Skeletal muscle cell (primary cell): ENCODE measurements around a stretch of chr2.

DNA sequence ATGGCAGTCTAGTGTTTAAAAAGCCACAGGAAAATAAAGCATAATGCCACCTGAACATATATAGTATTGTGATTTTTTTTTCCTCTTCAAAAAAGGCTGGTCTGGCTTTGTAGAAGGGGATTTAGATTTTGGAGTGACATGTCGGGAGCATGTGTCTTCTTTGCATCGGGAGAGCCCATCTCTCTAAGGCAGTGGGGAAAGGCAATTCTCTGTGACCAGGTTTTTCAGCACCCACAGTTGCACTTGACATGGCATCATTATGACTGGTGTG lies 172.4 kb downstream of the AGAP1 start:
- RRBS, result no CpG with 5 or more reads among the region's 2 CpGs

- RRBS, result 2% methylated on average over 76 of the region's 195 CpGs
Measured at GRCh38 chr2:235669412-235670648, 176.0 kb downstream of the AGAP1 start.

DNA sequence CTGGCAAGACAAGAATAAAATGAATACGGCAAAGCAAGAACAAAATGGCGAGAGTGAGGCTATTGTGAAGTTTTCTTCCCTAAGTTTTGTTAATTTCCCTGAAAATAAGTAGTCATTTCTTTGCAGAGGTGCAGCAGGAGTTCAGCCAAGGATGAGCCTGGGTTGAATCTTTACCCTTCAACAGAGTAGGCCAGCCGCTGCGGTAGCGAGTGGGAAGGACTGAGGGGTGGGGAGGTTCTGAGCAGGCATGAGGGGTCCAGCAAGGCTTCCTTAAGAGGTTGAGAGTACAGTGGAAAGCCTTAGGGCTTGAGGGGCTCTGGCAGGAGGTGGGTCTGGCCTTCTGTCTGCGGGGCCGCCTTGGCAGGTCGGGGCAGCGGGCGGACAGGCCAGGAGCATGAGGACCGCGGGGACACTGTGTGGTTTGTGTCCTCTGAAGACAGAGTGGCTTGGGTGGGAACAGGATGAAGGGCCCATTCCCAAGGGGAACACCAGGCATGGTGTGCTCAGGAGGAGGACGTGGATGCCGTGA lies 250.2 kb downstream of the AGAP1 start:
- RRBS, result no CpG with 5 or more reads among the region's 14 CpGs

DNA sequence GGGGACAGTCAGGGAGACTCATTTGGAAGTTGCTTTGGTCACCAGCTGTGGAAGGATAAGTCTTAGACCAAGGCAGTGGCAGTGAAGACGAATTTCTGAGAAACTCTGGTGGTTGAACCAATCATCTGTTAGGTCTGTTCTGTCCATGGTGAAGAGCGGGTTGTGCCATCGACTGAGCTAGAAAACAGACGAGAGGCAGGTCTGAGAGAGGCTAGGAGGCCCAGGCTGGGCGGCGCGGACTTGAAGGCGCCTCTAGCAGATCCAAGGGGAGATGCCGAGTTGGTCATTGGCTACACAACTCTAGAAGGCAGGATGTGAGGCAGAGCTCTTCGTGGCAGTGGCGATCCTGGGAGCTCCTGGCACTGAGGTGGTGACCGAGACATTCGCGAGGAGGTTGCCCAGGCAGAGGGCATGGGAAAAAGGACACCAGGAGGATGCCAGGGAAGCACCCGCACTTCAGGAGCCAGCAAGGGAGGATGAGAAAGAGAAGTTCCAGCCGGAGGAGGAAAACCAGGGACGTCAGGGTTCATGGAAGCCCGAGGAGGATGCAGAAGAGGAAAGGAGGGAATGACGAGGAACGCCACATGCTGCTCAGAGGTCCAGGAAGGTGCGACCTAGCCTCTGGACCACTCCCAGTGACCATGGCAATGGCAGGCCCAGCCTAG lies 298.8 kb downstream of the AGAP1 start:
- RRBS, result no CpG with 5 or more reads among the region's 21 CpGs

DNA sequence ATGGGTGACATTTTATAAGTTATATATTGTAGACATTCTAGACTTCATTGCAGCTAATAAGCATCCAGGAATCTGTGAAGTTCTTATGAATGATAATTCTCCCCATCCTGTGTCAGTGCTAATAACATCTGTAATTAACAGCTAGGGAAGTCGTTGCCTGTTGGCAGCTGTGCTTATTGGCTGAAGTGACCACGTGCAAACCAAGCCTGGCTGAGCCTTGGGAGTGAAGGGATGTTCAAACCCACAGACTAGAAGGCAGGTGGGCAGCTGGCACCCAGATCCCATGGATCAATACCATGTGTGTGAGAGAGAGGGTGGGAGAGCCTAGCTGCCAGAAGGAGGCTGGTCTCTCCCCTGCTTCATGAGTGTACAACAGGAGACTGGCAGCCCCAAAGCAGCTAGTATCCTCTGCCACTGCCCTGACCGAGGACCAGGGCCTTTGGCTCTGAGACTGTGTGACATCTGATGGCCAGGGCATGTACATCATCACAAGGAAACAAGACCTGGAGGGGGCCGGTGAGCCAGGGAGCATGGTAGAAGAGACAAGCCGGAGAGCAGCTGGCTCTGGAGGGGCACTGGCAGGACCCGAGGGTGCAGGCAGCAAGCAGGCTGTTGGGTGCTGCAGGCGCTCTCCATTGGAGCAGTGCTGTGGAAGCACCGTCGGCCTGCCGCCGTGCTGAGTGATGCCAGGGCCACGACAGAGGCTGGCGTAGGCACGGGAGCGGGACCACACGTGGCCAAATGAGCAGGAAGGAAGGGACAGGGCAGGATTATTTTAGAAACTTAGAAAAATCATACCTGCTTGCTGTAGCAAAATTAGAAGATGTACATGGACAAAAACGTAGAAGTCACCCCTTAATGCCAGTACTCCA lies 335.4 kb downstream of the GBX2 start:
- RRBS, result no CpG with 5 or more reads among the region's 17 CpGs

- RRBS, result 16% methylated on average over 1 of the region's 8 CpGs
Measured at GRCh38 chr2:235836292-235836765, 331.9 kb downstream of the GBX2 start.

DNA sequence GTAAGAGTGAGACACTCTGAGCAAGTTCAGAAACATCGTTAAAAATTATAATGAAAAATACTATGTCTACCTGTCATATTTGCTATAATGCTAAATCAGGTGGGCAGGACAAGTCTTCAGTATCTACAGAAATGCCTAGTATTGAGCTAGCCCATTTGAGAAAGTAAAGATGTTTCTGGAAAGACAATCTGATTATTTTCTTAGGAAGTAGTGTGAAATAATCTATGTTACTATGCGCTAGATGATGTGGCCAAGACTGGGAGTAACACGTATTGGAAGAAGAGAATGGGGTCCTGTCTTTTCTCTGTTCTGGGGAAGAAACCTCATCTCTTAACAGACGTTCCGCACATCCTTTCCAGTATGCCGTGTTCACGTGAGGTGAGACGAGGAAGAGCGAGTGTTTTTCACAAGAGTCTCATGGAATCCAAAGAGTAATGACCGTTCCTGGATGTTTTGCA lies 100.8 kb downstream of the GBX2 start:
- RRBS, result no CpG with 5 or more reads among the region's 10 CpGs

GRCh38 chr2:236567459-236567903 lies 2.1 kb upstream of the ACKR3 start:
- RRBS, result 7% methylated on average over 8 of the region's 30 CpGs

DNA sequence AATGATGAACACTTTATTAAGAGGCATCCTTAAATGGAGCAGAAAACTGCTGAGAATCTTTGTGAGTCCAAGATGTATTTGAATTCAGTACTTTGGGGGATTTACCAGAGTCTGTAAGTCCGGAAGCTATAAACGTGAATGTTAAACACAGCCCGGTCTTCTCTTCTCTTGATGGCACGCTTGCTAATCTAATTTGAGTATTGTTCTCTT lies 663 bp downstream of the ACKR3 start:
- RRBS, result no CpG with 5 or more reads among the region's 4 CpGs

DNA sequence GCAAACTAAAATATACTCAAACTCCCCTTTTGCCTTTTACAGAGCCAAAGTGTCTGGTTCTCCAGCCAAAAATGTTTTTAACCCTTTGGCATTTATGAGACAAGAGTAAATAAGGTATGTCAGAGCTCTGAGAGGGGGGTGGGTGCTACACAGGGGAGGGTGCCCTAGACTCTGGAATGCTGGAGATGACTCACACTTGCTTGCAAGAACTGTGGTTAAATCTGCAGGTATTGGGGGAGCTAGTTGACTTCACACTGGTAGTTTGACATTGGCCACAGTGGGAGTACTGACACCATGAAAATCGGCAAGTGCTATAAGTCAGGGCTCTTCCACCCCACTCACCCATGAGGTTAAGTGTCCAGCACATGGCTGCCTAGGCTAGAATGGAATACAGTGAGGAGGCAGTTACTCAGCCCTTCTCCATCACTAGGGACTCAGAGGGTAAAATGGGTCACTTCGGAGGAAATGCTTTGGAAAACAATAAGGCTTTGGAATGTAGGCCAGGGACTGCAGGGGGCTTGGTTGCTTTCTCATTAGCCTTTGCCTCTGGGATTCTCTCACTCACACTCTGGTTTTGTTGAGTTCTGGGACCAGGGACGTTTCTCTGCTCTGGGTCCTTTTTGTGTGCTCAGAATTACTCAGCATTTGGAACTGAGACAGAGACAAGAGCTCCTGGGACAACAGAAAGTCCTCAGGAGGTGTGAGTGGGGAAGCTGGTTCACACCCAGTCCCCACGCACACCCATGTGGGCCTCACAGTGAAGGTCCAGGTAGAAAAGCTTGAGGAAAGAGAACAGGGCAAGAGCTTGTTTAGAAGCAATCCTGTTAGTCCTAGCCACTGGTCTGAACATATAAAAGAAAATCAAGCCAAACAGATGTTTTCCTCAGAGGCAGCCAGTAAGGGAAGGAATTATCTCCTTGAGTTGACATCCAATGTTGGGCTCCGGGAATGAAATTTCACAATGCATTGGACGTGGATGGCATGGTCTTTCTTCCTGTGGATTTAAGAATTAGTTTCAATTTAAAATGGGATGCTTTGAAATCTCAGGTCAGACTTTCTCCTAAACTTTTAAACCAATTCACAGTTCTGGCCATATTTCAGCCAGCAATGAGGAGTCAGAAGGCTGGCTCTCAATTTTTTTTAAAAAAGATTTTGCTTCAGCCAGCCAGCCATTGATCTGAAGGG lies 91.8 kb downstream of the ACKR3 start:
- RRBS, result no CpG with 5 or more reads among the region's 6 CpGs

- RRBS, result no CpG with 5 or more reads among the region's 2 CpGs
Measured at GRCh38 chr2:236758373-236758847, 188.8 kb downstream of the ACKR3 start.

- RRBS, result no CpG with 5 or more reads among the region's 3 CpGs
Measured at GRCh38 chr2:236828071-236828444, 257.6 kb upstream of the COPS8 start.

DNA sequence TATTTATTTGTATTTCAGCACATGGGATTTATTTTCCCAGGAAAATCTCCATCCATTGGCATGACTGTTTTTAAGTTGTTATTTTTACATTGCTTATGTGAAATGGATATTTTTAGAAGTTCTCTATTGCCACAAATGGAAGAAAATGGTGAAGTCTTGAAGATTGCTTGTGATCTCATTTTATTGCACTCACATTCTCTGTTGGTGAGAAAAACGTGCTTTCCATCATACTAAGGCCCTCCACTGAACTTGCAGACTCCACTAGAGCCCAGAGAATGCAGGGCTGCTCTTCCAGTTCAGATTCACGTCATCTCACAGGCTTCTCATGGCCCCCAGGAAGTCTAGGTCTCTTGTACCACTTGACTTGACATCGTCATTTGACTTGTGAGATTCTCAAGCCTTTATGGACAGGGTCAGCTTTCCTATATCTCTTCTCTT lies 254.8 kb upstream of the COPS8 start:
- RRBS, result no CpG with 5 or more reads among the region's 3 CpGs

DNA sequence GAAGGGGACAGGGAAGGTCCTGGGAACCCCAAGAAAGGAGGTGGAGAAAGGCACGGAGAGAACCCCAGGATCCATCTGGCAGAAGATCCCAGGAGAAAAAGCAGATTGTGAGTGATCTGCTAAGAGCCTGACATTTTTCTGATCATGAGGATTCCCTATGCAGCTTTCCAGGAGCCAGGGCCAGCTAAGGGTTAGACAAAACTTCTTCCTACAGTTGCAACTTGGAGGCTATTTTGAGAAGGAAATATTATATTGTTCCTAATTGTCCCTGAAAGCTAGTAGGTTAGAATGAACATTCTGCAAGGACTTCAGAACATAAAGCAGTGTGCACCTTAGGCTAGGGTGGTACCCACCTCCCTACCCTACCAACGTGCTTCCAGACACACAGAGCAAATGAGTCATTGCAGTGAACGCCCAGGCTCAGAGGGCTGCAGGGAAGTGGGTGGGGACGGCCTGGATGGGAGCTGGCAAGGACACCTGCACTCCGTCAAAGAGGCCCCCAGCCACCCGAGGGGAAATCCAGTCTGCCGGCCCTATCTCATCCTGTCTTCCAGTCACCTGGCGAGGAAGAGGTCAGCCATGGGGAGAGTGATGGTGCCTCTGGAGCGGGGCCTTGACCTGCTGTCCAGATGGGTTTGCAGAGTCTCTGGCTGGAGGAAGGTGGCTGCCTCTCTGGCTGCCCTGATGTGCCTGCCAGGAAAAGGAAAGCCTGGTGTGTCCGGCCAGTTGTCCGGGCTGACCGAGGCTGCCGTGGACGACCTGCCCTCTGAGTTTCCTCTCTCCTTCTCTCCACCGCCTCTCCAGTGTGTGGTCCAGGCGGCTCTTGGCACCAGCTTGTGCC lies 209.9 kb upstream of the COPS8 start:
- RRBS, result no CpG with 5 or more reads among the region's 16 CpGs

DNA sequence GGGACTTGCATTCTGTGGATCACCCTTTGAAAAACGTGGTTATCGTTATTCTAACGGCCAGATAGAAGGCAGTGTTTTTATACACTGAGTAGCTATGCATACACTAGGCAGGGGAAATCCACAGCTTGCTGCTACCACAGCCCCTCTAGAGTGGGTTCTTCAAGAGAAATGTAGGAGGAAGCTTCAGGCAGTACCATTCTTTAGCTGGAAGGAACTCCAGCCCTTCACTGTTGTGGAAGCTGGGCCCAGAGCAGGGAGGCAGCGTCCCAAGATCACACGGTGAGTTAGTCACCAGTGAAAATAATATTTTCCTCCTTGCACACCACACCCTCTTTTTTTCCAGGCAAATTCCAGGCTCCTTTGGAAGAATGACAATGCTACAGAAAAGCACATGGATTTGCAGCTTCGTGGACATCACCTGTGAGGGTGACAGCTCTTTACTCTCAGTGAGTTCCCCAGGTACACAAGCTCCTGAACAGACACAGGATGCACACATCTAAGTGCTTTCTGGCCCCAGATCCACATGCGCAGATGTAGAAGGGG lies 157.1 kb downstream of the COL6A3 start:
- RRBS, result no CpG with 5 or more reads among the region's 7 CpGs

GRCh38 chr2:237290325-237290838 lies 123.6 kb downstream of the COL6A3 start:
- RRBS, result no CpG with 5 or more reads among the region's 14 CpGs

DNA sequence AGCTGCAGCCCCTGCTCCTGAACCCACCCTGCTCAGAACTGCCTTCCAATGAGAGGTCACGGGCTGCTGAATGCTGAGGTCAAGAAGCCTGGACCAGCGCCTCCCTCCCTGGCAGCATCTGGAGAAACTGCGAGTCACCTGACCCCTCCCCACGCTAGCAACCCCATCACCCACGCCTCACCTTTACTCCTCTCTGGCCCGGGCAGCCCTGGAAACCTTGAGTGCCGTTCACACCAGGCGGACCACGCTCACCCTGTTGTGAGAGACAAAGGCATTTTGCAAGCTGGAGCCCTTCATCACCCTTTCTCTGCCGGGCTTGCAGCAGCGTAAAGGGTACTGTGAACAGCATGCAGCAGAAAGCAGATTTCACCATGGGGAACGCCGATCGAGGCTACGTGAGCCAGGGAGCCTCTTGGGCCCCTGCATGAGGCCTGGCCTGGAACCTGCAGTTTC lies 54.0 kb downstream of the COL6A3 start:
- RRBS, result no CpG with 5 or more reads among the region's 15 CpGs

- RRBS, result no CpG with 5 or more reads among the region's 5 CpGs
Measured at GRCh38 chr2:237363093-237363463, 50.9 kb downstream of the COL6A3 start.

- RRBS, result no CpG with 5 or more reads among the region's 8 CpGs
Measured at GRCh38 chr2:237410056-237410503, 3.9 kb downstream of the COL6A3 start.

DNA sequence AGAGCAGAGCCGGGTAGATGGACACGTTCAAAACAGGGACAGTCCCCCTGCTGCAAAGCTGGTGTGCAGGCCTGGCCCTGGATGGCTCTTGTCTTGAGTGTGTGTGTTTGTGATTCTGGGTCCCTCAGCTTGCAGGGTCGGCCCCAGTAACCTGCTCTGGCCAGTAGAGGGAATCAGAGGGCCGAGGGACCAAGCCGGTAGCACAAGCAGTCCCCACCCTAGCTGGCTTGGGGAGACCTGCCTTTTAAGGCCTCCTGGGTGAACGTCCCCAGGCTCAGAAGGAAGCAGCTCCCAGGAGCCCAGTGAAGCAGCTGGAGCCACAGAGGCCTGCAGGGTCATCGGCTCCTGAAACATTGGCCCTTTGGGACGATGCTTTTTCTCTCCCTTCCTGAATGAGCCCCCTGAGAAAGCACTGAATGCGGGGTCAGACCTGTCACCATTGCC lies 15.5 kb upstream of the MLPH start:
- RRBS, result no CpG with 5 or more reads among the region's 9 CpGs